ENCODE measurements around a stretch of chr7.

DNA sequence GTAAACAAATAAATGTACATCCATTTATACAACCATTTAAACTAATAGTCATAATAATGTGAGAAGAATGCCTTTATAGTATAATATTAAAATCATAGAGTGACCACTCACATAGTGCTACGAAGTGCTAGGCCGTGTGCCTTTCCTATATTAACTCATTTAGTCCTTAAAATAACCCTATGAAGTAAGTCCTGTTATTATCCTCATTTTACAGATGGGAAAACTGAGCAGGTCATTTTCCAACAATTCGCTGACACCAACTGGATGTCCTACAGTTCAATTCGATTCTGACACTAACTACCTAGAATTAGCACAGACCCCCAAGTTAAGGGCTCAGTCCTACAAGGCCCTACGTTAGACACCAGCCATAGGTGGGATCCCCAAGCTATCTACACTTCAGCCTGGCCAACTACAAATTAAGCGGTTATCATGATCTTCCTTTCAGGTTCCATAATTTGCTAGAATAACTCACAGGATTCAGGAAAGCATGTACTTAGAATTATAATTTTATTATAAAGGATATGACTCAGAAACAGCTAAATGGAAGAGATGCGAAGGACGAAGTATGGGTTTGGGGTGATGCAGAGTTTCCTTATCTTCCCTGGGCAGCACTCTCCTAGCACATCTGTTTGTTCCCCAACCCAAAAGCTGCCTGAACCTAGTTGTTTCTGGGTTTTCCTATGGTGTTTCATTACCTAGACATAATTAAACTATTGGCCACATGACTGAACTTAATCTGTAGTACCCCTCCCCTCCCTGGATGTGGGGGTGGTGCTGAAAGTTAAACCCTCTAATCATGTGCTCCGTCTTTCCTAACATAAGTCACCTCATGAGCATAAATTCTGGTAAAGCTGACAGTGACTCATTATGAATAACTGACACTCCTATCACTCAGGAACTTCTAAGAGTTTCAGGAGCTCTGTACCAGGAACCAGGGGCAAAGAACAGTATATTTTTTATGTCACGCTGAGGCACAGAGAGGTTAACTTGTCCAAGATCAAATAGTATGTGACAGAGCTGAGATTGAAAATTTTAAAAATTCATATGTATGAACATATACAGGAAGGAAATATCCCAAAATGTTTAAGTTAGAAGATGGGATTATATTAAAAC is 4.5 kb downstream of the STRIP2 start:
- PRO-cap, 2 experiments, result no peak in any of the 2 experiments

- PRO-cap, 2 experiments, result peak in 1 of 2 experiments; most common plus-strand start chr7:129949315 (in 1)
These were observed 3.3 kb downstream of the UBE2H start for GRCh38 chr7:129949227-129950156.

DNA sequence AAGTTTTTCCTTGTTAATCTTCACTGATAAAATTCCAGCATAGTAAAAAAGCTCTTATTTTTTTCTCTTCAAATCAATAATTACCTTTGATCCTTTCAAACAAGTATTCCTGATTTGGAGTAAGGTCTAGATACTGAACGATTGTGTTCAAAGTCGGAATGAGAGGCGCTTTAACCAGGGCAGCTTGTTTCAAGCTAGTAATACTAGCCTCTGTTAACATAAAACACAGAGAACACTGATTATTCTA is 27.0 kb downstream of the TMEM209 start:
- PRO-cap, 2 experiments, result no peak in any of the 2 experiments

GRCh38 chr7:130493406-130493877 is 1.6 kb downstream of the MEST start:
- PRO-cap, 2 experiments, result no peak in any of the 2 experiments

- PRO-cap, 2 experiments, result no peak in any of the 2 experiments
These were observed 14.2 kb downstream of the MEST start for GRCh38 chr7:130505728-130506874.

- PRO-cap, 2 experiments, result no peak in any of the 2 experiments
These were observed 25.9 kb downstream of the MEST start for GRCh38 chr7:130517541-130518346.

- PRO-cap, 2 experiments, result no peak in any of the 2 experiments
These were observed 134.2 kb upstream of the KLF14 start for GRCh38 chr7:130868079-130868741.

DNA sequence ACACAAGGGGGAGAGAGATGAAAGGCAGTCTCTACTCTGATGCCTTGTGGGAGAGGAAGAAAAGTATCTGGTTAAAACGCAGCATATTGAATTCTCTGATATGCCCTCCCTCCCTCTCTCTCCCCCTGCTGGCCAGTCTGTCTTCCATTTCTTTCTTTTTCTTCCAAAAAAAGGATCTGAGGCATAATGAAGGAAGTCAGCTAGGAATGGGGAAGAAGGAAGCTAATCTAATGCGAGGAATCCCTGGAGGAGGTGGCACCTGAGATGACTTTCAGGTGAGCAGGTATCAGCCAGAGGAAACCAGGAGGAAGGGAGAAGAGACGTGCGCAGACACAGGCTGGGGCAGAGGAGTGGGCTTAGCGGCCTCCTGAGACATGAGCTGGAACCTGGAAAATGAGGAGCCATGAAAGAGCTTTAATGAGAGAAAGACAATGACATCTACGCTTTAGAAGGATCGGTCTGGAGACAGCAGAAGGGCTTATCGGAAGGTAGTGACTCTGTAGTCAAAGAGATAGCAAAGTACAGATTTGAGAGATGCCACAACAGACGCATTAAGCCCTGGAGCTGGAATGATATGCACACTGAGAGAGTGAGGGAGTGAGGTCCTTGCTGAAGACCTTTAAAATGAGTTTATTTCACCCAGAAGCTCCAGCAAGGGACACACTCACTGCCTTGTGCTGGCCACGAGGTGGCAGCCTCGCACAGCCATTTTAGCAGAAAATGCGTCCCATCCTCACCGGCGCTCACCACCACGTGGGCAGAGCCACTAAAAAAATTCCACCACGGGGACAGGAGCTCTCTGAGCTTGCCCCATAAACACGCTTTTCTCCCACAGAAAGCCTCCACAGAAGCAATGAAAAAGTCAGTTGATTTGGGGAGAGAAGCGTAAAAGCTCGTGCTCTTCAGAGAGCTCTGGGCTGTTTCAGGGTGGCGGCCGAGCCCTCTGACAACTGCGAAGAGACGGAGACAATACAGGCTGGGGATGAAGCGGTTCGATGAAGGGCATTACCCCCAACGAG is 162.8 kb upstream of the KLF14 start:
- PRO-cap, 2 experiments, result no peak in any of the 2 experiments

DNA sequence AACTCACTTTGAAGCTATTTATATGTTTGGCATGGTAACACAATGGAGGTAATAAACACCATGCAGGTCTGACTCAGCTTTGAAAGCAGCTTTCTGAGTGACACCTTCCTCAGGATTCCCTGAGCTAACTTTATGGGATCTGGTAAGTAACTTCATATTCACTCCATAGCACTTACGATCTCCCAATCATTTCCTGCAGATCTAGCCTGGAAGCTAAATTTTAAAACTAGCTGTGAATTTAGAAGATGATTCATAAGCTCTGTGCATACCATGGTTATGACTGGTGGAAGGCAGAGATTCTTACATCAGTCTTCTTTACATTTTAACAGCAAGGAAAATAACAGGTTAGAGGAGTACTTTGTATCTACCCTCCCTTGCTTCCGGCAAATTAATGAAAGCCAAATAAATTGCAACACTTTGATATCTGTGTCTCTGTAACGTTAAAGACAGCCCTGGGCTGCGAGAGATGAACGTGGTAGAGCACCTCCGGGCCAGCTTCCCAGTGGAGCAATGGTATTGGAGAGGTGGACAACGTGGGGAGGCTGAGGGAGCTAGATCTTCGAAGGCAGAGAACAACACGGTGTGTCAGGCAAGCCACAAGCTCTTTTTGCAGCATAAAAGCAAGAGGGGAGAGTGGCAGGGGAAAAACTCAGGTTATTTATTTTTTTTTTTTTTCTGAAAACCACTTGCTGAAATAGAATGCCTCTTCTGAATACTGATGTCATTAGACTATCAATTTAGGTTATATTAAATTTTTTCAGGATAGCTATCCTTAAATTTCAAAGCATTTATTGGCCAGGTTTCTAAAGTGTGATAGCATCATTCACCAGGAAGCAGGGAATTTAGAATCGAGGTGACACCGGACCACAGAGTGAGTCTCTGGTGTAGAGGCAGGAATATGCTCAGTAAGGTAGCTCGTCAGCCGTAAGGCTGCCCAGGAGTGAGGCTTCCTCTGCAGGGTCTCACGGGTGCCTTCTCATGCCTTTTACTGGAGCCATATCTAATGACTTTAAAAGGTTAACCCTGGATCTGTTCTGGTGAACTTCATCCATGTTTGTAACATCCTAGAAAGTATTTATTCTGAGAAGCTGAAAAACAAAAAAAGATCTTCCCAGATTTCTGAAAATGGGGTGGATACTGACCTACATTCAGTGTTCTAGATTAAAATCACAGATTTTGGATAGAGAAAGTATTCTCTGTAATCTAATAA is 170.5 kb upstream of the KLF14 start:
- PRO-cap, 2 experiments, result peak in 1 of 2 experiments; most common plus-strand start position 443 of the sequence (in 1); most common minus-strand start position 195 of the sequence (in 1)

- PRO-cap, 2 experiments, result peak in 1 of 2 experiments; most common plus-strand start chr7:130911430 (in 1); most common minus-strand start chr7:130911372 (in 1)
These were observed 177.0 kb upstream of the KLF14 start for GRCh38 chr7:130910648-130911706.

DNA sequence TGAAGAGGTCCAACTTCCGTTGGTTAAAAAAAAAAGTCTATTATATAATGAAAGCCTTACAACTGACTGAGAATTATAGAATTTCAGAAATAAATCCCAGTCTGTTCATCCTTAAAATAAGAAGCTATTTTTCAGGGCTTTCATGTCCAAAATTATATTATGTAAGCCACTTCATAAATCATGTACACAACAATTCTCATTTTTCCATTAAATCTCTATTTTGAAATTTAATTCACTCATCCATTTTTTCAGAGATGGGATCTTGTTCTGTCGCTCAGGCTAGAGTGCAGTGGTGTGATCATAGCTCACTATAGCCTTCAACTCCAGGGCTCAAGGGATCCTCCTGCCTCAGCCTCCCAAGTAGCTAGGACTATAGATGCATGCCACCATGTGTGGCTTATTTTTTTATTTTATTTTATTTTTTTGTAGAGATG is 203.7 kb upstream of the KLF14 start:
- PRO-cap, 2 experiments, result no peak in any of the 2 experiments

- PRO-cap, 2 experiments, result no peak in any of the 2 experiments
These were observed 238.4 kb upstream of the KLF14 start for GRCh38 chr7:130972378-130972810.

DNA sequence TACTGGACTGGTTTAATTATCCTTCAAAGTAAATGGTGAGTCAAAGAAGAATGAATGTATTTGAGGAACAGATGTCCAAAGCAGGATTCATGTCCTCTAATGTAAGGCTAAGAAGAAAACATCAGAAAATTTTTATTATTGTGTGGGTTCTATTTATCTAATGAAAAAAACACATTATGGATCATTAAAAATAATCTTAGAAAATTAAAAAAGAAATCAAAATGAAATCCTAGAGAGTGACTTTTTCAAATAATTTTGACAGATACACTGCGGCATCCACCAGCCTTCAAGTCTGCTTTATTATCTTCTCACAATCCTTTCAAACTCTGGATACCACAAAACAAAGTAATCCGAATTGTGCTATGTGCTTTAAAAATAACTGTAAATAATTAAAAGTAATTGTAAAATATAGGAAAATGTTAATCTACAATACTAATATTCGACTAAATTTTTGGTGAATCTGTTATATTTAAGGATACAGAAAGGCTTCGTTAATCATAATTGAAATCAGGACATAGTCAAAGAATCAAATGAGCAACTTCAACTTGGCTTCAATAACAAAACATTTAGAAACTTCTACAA is 246.5 kb upstream of the KLF14 start:
- PRO-cap, 2 experiments, result no peak in any of the 2 experiments

- PRO-cap, 2 experiments, result no peak in any of the 2 experiments
These were observed 273.3 kb upstream of the KLF14 start for GRCh38 chr7:131007226-131007797.

DNA sequence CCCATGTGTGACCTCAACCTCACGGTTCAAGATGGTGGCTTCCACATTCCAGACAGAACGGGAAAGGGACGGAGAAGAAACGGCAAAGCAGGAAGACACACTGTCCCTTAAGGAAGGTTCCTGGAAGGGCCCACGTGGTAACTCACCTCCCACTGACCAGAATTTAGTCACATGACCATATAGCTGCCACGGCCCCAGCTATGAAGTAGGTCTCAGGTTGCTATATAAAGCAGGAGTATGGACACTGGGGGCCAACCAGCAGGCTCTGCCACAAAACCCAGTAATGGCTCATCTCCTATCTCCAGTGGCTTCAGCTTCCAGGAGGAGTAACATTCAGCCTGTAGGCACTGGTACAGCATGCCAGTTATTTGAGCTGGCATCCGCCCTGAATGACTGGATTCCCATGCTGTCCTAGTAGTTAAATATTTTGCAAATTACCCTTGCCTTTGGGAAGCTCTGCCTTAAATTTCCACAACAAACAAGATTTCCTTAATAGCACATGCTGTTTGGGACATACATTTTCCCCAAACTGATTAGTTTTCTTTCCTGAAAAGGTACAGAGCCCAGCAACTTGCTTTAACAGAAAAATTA is 278.6 kb upstream of the KLF14 start:
- PRO-cap, 2 experiments, result no peak in any of the 2 experiments

GRCh38 chr7:131015485-131016283 is 281.7 kb upstream of the KLF14 start:
- PRO-cap, 2 experiments, result no peak in any of the 2 experiments

DNA sequence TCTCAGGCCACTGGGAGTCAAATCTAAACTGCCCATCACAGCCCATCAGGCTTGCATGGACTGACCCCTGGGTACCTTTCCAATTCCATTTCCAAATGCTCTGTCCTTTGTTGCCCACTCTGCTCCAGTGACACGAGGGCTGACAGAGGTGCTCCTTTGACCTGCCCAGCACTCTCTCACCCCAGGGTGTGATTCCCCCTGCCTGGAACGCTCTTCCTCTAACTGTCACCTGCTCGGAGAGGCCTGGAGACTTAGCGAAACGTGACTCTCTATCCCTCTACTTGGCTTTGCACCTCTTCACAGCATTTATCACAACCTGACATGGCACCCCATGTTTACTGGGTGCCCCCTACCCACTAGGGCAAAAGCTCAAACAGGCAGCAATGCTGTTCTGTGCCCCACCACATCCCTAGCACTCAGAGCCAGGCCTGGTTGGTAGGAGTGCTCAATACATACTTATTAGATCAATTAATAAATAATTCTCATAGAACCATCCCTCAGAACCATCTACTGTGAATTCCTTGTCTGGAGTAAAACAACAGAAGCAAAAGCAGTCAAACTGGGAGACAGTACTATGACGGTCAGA is 284.6 kb upstream of the KLF14 start:
- PRO-cap, 2 experiments, result no peak in any of the 2 experiments

DNA sequence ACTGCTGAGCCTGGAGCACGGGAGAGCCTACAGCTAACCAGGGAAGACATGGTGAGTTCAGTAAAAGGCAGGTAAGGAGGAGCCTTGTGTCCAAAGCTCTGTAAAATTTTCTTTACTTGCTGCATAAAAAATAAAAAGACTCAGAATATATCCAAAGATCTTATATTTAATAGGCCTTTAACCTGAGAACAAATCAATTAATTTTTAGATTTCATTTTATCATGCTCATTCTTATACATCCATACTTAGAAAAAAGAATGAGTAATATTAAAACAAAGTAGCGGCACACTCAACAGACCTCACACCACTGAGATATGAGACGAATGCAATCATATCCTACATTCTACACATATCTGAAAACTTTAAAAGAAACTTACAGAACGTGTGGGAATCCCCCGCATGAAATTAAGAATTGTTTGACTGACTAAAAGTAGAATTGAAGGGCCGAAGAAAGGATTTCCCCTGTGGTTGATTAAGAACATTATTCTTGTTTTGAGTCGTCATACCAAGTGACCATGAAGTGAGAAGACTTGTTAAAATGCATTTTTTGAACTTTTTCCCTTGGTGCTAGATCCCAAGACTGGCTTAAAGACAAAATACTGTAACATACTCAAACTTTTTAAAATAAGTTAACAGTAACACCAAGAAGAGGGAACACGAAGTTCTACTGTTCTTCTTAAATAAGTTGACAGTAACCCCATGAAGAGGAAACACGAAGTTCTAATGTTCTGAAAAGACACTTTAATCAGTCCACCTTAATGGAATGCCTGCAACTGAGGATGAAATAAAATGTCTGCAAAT is 296.2 kb upstream of the MKLN1 start:
- PRO-cap, 2 experiments, result no peak in any of the 2 experiments

DNA sequence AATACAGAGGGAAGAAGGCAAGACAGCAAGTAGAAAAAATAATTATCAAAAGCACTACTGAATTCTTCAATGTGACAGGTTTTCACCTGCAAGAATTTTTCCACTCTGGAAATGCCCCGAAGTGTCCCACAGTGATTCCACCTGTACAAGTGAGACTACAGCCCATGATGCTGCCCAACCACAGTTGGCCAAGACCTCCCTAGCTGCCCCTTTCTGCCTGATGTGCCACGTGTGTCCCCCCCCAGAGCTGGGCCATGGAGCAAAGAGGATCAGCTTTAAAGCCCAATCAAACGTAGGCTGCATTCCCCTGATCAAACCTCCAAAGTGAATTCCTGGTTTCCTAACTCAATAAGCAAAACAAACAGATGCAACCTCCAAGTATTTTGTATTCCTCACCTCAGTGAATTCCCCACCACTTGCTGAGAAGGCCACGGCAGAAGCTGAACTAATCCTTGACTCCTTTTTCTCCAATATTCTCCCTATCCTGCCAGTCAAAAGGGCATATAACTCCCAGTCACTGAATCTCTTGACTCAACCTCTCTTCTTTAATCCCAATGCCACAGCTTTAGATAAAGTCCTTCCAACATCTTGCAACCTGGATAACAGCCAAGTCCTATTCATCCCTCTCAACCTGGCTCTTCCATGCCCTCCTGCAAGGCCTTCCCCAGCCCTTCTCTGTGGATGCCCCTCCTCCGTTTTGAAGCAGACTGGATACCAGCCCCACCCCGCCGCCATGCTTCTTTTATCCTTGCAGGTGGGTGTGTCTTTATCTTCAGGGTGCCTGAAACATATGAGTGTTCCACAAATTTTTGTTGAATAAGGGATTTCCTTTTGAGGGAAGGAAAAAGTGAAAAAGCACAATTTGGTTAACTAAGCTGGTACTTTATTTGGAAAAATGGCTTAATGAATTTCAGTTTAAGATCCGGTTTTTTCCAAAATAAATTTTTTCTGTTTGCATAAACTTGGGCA is 285.2 kb upstream of the MKLN1 start:
- PRO-cap, 2 experiments, result no peak in any of the 2 experiments

- PRO-cap, 2 experiments, result no peak in any of the 2 experiments
These were observed 282.9 kb upstream of the MKLN1 start for GRCh38 chr7:131044861-131045104.